ENCODE measurements around a stretch of chr6.

GRCh38 chr6:139146475-139146688 lies 11.5 kb downstream of the HECA start:
- RRBS, result no CpG with 5 or more reads among the region's 4 CpGs

GRCh38 chr6:139270318-139270861 lies 21.4 kb downstream of the TXLNB start:
- RRBS, result no CpG with 5 or more reads among the region's 5 CpGs

DNA sequence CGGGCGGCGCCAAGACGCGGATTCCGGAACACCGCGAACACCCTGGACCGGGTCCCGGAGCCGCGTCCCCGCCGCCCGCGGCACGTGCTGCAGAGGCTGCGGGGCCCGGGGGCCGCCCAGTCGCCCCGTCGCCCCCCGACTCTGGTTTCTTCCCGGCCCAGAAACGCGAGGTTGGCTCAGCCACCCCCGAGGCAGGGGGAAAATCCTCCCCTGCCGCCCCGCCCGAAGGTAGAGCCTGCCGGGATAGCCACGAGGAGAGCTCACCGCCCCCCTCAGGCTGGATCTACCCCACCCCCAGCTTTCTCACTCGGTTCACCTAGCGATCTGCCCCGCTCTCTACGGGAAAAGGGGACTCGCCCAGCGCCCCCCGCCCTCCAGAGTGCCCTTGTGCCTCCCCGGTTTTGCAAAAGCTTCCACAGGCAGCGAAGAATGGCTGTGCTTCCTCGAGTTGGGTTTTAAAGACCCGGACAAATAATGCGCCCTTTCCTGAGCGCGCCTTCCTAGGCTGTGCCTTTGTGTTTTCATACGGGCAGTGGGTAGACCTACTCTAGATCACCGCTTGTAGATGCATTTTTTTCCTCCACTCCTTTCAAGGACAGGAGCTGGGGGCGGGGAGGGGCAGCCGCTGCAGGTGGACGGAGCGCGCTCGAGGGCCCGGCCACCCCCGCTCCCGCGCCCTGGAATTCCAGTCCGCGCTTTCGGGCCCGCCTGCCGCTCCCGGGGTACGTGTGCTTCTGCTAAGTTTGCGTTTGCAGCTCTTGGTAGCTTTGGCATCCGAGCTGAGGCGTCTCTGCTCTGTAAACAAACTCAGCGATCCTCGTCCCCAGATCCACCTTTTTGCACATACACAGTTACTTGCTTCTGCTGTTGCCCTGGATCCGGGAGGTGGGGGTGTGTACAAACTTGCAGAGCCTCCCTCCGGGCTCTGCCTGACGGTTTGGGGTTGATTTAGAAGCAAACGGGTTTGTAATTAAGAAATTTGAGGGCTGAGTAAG lies 564 bp upstream of the CITED2 start:
- RRBS, result under 1% methylated on average over 37 of the region's 76 CpGs

GRCh38 chr6:139376513-139377082 lies 2.1 kb upstream of the CITED2 start:
- RRBS, result no CpG with 5 or more reads among the region's 5 CpGs

- RRBS, result no CpG with 5 or more reads among the region's 3 CpGs
These were observed 358.0 kb upstream of the CITED2 start for GRCh38 chr6:139732384-139732916.

DNA sequence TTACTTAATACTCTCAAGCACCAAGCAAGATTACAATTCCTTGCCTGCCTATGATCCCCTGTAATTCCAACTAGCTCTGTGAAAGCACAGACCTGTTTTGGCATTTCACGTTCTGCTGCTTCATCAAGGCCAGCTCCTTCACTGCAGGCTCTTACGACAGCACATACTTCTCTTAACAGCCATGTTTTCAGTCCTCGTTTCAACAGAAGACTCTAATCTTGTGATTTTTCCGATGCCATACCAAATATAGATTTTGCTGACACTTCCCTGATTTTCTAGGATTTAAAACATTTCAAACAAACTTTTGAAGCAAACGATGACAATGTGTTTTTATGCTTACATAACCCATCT lies 616.4 kb upstream of the CITED2 start:
- RRBS, result no CpG with 5 or more reads among the region's 5 CpGs

GRCh38 chr6:141552437-141553056 lies 580.2 kb upstream of the GJE1 start:
- RRBS, result no CpG with 5 or more reads among the region's 1 CpG

DNA sequence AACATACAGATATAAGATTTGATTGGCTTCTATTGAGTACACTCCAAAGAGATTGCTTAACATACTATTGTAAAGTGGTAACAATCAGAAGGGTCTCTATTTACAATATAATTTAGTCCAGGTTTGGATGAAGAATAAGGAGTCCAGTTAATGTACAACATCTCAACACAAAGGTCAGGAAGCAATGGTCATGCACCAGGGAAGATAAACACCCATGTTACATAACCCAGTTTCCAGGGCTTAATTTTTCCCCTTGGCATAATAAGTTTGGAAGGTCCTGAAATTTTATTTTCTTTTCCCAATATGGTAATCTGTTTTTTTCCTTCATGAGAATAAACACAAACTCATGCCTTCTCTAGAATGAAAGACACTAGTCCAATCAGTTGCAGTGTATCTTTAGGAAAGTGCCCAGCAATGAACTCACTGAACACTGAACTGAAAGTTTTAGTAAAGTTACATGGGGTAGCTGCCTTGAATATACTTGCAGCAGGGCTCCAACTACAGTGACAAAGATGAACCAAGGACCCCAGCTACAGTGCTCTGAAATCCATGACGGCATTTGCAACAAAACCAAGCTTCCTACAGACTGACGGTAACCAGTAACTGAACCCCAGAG lies 255.3 kb upstream of the GJE1 start:
- RRBS, result no CpG with 5 or more reads among the region's 2 CpGs

GRCh38 chr6:142769488-142770403 lies 175.2 kb downstream of the HIVEP2 start:
- RRBS, result no CpG with 5 or more reads among the region's 21 CpGs

DNA sequence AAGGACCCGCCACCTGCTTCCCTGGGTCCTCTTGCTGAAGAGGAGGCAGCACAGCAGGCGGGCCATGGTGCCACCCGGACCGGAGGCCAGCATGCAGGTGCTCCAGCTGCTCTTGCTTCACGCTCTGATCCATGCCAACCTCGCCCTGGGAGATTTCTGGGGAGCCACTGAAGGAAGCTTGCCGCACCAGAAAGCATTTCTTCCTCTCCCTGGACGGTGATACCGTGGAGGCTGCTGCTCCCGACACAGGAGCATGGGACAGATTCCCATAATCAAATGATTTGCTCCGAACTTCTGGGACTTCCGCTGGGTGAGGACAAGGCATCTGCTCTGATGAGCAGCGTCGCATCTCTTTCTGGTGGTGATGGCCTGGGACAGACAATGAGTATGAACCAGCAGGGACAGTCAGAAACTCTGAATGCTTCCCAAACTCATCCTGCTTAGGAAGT lies 173.6 kb downstream of the HIVEP2 start:
- RRBS, result no CpG with 5 or more reads among the region's 14 CpGs

GRCh38 chr6:142801890-142802477 lies 143.0 kb downstream of the HIVEP2 start:
- RRBS, result no CpG with 5 or more reads among the region's 1 CpG

DNA sequence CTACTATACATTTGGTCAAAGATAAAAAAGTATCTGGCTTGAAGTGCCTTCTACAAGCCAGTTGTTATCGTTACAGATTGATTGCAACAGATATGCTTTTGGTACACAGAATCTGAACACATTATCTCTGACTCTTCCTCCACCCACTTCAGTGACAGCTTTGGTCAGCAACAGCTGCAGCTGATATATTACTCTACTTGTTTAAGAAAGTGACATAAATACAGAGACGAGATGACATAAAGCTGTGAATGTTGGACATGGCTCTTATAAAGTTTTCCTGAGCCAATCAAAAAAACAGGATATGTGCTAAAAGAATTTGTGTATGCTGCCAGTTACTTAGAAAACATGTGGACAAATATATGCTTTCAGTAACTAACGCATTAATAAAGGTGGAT lies 77.6 kb downstream of the HIVEP2 start:
- RRBS, result no CpG with 5 or more reads among the region's 3 CpGs

DNA sequence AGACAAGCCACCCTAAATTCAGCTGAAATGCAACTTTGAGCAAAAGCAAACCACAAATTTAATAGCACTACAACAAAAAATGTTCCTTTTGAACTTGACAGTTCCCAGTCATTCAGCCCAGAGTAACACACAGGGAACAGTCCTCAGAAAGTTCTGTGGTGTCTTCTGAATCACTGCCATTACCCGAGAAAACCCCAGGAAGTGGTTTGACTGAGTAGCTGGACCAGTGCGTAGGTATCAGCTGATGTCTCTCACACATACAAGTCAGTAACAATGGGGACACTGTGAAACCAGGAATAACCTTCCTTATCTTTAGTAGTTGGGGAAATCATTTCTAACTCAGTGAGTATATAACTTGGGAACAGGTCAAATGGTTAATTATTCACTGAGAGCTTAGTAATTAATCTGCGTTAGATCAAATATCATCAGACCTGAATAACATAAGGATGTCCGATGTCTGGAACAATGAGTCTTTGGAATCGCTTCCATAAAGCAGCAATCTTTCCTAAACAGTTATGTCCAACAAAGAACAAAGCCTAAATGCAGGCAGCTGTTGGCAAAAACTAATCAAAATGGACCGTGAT lies 73.0 kb downstream of the HIVEP2 start:
- RRBS, result no CpG with 5 or more reads among the region's 6 CpGs

DNA sequence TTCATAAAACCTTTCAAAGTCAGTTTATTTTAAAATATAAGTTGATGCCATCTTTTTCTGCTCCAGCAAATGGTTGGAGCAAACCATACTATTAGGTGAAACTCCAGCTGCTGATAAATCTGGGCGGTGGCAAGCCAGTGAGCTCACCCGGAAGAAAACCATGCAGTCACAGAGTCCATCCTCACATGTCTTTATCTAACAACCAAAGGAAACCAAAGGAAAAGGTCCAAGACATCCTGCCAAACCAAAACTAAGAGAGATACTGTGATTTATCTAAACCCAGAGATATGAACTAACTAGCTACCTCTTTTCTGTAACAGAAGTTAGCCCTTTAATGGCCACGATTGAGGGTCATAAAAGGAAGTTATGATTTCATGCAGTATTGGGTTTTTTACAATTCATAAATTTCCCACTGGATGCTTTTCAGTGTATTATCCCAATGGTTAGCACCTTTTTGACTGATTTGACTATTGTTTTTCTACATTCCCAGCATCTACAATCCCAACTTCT lies 72.5 kb downstream of the HIVEP2 start:
- RRBS, result no CpG with 5 or more reads among the region's 3 CpGs

DNA sequence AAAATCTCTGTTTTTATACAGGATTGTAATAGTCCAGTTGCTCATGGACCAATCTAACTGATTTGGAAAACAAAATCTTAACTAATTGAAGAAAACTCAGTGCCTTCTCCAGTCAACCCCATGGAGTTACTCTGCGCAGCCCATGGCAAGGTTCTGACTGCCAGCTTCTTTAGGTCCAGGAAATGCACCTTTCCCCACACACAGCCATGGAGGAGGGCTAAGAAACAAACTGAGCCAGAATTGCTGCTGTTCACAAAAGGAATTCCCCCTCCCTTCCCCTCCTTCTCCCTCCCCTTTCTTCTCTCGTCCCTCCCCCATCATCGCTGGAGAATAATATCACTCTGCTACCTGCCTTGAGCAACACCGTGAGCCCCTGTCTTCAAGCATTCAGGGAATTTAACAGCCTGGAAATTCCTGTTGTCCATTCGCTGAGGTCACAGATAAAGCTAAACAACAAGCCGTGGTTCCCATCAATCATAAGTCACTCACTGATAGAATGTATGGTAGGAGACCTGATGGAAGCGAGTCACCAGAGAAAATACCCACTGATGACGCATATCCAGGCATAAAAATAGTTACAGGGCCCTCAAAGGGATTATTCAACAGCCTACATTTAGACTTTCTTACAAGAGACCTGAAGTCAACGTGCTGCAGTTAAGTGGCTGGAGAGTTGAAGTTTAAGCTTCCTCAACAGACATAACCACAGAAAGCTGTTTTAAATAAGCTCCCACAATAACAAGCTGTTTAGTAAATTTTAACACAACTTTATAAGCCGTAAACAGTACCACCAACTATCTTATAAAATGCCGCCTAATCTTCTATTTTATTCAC lies 59.7 kb downstream of the HIVEP2 start:
- RRBS, result no CpG with 5 or more reads among the region's 11 CpGs

DNA sequence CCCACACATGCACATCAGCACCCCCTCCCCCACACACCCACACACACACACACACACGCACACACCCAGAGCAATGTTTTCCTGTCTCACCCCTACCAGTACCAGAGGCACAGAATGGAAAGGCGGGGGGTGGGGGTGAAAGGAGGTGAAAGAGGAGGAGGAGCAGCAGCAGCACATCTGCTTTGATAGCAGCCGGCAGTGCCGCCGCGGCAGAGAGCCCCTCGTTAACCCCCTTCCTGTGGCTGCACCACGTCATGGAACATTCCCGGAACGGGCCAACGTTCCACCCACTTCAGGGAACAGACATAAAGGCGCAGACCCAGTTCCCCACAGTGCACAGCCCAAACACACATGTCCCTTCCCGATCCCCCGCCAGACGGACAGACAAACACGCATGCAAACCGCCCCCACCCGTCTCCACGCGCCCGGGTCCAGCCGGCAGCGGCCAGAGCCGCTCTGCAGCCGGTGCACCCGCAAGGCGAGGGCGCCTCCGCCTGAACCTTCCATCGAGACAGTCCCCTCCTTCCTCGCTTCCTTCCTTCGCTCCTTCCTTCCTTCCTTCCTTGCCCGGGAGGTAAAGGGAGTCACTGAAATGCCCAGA lies 486 bp downstream of the HIVEP2 start:
- RRBS, result 1% methylated on average over 14 of the region's 33 CpGs

DNA sequence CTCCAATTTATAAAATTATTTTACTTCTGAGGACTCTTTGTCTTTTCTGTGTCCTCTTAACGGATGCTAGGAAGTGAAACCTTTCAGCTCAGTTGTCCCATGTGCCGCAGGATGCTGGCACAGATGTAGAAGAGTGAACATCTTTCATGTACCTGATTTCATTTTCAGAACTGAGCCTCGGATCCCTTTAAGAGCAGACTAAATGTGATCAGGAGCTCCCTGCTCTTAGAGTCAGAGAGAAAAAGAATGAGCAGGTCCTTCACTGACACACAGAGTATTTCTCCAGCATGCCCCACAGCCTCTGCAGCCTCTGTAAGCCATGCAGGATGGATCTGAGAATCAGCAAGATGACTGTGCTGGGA lies 27.6 kb upstream of the FUCA2 start:
- RRBS, result no CpG with 5 or more reads among the region's 3 CpGs

DNA sequence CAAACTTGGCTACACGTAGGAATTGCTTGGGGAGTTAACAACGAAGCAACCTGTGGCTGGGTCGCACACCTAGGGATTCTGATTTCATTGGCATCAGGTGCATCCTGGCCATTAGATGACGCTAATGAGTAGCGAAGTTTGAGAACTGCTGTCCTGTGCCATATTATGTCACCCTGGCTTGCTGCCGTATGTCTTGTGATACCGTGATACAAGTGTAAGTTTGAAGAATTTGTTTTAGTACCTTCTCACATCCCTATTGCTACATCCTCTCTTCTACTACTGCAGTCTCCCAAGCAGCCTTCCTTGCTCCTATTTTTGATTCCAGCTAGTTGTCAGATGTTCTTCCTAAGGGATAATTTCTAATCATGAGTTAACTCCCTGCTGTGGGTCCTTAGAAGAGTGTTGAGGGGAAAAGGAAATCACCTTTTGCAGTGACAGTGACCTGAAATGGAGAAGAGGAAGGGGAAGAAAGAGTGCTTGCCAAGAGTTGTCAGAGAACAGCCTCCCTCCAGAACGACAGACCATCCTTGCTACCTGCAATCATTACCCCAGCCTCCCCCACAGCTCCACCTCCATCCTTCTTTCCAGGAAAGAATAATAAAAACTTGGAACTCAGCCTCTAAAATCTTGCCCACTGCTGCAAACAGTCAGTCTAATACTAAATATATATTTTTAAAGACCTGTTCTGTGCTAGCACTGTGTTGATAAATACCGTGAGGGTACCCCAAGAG lies 28.5 kb upstream of the FUCA2 start:
- RRBS, result no CpG with 5 or more reads among the region's 9 CpGs

GRCh38 chr6:143543288-143543723 lies 31.8 kb upstream of the FUCA2 start:
- RRBS, result no CpG with 5 or more reads among the region's 2 CpGs

DNA sequence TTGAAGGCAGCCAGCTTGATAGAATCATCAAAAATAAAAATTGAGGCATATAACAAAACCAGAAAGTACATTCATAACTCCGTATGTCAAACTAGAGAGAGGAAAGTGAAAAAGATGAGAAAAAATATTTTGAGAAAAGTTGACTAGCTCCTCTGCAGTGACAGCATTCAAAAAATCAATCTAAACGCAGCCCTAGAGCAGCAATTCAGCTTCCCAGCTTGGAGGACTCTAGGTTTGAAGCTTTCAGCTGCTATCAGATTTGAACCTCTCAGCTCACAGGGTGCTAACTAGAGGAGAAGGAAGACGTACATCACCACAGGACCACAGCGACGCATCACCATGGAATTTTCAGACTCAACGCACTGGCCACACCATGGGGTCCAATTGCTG lies 44.9 kb upstream of the FUCA2 start:
- RRBS, result no CpG with 5 or more reads among the region's 6 CpGs

All from retinal pigment epithelial cell (primary cell).